Smooth muscle cell (in vitro differentiated cells): ENCODE results near the gene HMOX2.

- RAMPAGE, long total RNA: no peak
These were observed 16.3 kb downstream of the NAA60 start for GRCh38 chr16:3459478-3460402.

DNA sequence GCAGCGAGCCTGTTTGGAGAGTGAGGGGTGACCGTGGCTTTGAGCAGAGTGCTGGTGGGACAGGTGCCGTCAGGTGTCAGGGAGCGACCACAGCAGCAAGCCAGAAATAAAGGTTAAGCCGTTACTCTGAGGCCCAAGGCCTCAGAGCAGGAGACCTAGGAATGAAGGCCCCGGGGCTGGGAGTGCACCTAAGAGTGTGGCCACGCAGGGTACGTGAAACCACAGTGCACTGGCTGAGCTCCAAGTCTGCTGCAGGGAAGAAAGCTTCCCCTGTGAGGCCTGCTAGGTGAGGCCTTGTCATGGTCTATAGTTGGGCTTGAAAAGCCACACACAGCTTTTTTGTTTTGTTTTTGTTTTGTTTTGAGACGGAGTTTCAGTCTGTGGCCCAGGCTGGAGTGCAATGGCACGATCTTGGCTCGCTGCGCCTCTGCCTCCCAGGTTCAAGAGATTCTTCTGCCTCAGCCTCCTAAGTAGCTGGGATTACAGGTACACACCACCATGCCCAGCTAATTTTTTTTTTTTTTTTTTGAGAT, 8.7 kb downstream of the CLUAP1 start:
- RAMPAGE, long total RNA: no peak

- RAMPAGE, long total RNA: no peak
These were observed 17.1 kb upstream of the DNASE1 start for GRCh38 chr16:3637133-3638138.

GRCh38 chr16:3674194-3674709, 19.8 kb downstream of the DNASE1 start:
- RAMPAGE, long total RNA: no peak

DNA sequence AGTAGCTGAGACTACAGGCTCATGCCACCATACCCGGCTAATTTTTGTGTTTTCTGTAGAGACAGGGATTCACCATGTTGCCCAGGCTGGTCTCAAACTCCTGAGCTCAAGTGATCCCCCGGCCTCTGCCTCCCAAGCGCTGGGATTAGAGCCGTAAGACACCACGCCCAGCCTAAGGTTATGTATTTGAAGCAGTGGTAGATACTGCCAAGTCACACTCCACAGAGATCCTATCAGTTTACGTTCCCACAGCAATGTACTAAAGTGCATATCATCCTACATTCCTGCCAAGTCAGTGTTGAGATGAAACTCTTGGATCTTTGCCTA, 20.5 kb downstream of the TRAP1 start:
- RAMPAGE, long total RNA: no peak

GRCh38 chr16:4217363-4218131, 24.3 kb downstream of the SRL start:
- RAMPAGE, long total RNA: no peak

- RAMPAGE, long total RNA: no peak
These were observed 11.7 kb upstream of the SRL start for GRCh38 chr16:4253157-4254449.

DNA sequence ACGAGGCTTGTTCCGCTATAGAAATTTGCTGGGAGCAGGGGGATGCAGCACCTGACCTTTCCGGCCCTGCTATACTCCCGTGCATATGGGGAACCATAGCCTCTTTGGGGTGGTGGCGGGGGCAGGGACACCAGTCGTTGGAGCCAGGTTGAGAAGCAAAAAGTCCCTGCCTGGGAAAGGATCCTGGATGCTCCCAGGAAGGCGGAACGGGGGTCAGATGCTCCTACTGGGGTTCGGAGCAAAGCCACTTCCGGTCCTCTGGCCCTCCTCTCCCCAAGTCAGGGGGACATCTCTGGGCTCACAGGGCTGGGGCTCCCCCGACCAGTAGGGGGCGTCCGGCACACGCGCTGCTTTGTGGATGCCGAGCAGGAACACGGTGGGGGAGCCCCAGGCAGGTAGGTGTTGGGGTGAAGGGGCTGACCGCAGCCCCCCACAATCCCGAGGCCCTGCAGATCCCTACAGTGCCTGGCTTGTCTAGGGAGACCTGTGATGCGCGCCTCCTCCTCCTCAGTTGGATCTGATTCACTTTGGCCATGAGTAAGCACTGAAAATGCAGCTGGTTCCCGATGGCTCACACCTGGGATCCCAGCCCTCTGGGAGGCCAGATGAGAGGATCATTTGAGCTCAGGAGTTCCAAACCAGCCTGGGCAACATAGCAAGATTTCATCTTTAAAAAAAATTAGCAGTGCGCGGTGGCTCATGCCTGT, 15.6 kb upstream of the TFAP4 start:
- RAMPAGE, long total RNA: no peak

DNA sequence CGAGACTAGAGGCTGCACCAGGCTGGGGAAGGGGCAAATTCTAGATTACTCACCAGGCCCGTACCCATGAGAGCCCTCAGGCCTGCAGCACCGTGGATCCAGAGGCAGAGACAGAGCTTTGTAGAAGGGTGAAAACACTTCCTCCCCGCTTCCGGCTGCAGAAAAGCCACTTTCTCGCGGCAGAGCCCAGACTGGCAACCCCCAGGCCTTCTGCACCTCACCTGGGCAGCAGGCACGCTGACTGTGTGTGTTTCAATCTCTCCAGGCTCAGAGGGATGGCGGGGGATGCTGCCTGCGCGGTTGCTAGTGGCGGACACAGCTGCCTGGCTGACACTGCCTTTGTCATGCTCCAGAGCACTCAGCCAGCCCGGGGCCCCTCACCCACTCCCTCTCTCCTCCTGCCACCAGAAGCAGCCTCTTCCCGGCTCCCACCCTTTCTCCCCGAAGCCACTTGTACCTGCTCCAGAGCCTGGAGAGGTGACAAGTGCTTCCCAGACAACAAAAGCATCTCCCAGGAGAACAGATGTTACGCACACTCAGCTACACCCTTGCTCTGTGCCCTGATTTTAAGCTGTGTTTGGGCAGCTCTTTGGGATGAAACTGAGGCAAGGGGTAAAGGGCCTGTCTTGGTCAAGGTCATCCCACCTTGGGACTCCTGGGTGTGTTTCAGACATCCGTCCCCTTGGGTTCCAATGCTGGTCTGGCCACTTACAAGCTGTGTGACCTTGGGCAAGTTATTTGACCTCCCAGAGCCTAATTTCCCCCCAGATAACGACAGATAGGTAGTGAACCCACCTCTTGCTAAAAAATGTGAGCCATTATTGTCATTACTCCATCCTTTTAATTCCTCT, 9.3 kb upstream of the GLIS2 start:
- RAMPAGE, long total RNA: no peak

- RAMPAGE, long total RNA: no peak
These were observed 4.2 kb downstream of the GLIS2 start for GRCh38 chr16:4319988-4320540.

GRCh38 chr16:4327677-4328813, 12.2 kb downstream of the GLIS2 start:
- RAMPAGE, long total RNA: no peak

DNA sequence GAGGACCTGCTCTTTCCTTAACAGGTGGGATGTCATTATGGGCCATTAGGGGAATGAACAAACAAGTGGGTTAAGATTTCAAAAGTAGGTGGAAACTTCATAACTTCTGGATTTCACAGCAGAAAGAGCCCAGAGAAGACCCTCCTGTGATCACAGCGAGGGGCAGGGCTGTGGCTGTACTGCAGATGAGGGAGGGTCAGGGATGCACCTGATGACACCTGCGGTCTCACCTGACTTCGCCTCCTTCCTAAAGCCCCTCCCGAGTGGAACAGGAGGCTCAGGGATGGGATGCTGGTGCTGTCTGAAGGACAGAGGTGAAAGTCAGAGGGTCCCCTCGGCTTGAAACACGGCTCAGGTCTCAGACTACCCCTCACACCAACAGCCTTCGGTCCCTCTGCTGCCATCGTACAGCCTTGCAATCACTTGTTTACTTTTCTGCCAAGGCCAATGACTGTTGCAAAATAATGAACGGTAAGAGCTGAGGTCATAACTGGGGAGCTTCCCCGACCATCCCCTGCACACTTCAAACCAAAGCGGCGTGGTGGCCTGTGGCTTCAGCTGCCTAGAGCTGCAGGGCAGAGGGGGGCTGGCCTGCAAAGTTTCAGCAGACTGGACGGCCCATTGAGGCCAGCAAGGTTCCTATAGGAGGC, 5.4 kb downstream of the PAM16 start:
- RAMPAGE, long total RNA: no peak

DNA sequence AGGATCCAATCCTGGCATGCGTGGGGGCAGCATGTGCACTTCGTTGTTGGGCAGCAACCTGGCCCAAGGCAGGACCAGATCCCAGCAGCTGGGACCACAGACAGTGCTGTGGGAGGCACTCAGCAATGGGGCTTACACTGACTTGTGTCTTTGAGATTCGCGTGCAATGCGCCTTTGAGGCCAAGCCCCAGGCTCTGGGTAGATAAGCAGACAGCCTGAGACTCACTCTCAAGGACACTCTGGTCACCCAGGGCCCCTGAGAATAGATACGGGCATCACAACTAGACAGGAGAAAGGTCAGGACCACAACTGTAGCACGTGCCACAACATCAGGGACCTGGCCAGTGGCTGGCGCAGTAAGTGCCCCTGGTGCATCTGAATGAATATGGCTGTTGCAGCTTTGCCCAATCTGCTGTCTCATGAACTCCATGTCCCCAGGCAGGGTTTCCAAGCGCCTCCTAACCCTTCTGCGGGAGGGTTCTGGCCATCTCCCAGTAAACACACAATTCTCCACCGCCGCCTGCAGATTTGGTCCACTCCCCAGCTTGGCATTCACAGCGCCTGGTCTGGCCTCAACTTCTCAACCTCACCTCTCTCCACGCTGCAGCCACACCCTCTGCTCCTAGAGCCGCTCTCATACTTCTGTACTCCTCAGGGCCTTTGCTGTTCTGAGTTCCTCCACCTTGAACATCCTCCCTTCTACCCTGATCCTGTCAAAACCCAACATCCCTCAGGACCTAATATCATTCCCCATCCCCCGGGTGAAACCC, 3.1 kb downstream of the PAM16 start:
- RAMPAGE, long total RNA: no peak

- RAMPAGE, long total RNA: no peak
These were observed 2.9 kb upstream of the PAM16 start for GRCh38 chr16:4354040-4354439.

DNA sequence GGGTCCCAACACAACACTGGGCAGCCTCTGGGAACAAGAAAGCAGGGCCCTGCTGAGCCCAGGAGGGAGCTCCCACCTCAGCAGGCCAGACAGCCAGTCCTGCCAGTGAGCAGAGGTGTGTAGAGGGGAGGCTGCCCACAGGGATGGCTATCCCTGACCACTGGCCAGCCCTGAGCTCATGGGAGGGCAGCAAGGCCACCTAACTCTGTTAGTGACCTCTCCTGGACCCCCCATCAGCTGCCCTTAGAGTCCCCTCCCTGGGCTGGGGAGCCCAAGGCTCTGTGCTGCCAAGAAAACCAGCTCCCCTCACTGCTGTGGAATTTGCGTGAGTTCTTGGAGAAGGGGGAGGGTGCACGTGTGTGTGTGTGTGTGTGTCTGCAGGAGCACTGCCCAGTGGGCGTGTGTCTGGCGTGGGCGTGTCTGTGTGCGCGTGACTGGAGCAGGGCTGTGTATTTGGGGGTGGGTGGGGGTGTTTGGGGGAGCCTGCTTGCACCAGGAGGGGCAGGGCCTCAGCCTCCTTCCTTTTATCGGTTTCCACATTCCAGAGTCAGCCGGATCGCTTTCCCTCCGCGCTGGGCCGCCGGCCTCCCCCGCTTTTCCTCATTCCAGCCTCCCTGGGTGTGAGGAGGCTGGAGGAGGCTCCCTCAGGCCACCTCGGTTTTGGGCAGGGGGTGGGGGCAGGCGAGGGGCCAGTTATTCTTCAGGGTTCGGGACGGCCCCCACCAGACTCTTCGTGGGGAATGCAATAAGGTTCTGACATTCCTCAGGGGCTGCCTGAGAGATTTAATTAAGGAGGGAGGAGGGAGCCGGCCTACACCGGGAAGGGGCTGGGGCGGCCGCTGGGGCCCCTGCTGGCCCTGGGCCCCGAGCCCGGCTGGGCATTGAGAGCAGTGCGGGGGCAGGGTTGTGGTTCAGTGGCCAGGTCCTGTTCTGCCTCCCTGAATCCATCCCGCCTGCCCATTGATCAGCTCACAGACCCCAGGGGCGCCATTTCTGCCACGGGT, 2.4 kb downstream of the VASN start:
- RAMPAGE, long total RNA: no peak

GRCh38 chr16:4383165-4383859, 11.7 kb downstream of the VASN start:
- RAMPAGE, long total RNA: no peak

DNA sequence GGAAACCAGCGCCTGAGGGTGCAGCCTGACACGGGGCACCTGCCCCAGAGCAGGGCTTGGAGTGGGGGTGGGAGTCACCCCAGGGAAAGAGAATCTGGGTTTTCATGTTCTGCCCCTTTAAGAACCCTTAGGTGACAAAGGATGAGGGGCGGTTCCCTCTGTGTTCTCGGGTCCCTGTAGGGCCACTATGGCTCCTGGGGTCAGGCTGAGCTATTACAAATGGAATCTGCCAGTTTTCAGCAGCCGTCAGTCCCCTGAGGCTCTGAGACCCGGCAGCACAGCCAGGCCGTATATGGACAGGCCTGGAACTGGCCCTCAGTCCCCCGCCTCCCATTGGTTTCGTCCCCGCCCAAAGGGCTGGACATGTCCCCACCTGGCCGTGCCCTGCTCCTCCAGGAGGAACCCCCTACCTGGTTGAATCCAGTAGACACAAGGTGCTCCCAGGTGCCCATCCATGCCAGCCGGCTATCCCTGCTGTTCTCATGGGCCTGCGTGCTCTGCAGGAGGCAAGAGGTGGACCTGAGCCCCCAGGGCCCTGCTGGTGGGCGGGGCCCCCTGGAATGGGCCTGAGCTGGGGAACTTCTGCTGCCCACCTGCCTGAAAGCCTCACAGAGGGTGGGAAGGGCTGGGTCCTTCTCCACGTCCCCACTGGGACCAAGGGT, 16.6 kb downstream of the VASN start:
- RAMPAGE, long total RNA: no peak

DNA sequence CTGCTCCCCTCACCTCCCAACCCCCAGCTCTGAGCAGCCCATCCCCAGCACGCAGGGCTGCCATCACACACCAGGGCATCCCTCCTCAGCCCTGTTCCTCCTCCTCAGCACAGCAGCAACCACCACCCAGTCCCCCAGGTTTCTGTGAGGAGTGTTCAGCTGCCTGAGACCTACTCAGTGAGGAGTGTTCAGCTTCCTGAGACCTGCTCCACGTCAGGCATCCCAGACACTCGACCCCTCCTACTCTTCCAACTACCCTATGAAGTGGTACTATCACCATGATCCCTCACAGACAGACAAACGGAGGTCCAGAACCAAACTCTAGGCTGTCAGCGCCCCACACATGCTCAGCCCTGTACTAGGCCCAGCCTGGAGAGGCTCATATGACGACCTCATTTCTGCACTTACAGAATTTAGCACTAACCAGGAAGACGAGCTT, 21.0 kb downstream of the CORO7 start:
- RAMPAGE, long total RNA: no peak

DNA sequence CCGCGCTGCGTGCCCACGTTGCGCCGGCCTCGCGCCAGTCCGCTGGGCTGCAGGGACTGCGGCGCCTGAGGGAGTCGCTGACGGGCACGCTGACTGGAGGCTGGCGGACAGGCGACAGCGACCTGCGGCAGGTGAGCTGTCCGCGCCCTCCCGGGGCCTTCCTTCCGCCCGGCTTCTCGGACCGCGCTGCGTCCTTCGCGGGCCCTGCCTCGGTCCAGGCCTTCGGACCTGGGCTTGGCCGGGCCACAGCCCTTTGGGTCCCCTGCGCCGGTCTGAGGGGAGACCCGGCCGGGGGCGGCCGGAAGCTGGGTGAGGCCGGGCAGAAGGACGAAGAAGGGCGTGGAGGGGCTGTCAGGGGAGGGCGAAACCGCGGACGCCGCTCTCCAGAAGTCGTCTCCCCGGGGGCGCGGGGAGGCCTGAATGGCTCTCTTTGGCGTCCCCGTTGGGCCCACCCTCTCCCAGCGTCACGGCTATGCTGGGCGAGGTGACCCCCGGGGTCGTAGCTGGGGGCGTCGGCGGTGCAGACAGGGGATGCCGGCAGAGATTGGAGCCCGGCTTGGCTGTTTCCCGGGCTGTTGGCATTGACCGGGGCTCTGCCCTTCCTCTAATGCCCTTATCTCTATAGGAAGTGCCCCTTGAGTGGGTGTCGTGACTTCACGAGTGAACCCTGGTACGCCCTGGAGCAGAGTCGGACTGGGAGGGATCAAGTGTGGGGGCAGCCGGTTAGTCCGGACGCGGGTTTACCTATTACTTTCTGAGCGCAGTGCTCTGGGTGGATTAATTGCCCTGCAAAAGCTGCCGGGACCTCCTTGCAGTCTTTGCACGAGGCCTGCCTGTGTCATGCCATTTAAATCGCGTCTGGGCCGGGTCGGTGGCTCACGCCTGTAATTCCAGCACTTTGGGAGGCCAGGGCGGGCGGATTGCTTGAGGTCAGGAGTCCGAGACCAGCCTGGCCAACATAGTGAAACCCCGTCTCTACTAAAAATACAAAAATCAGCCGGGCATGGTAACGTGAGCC, at the start of gene HMOX2:
TSS of gene HMOX2 (plus strand) at position 42 of the 1,018 bp plus-strand sequence.
- RAMPAGE, long total RNA: start-site peak on the plus strand centred at position 52 of the sequence, 89 bp wide, 716 and 538 reads in 2 replicates

- RAMPAGE, long total RNA: no peak
These were observed 1.8 kb downstream of the HMOX2 start for GRCh38 chr16:4478002-4478405.